GM12891 (cell line): ENCODE data around the genes USP34 and B3GNT2.

- RRBS, result no CpG with 5 or more reads among the region's 7 CpGs
Observed at GRCh38 chr2:61348040-61348622, 122.8 kb downstream of the USP34 start.

- RRBS, result 1% methylated on average over 30 of the region's 90 CpGs
Observed at GRCh38 chr2:61470975-61471883, at the start of gene USP34. USP34 (minus strand) TSS chr2:61471087.

DNA sequence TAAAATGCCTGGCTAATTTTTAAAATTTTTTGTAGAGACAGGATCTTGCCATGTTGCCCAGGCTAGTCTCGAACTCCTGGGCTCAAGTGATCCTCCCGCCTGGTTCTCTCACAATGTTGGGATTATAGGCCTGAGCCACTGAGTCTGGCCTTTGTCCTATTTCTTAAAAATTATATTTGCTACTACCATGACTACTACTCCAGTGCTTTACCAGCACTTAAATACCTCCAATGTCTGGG is 147.3 kb downstream of the FAM161A start:
- RRBS, result no CpG with 5 or more reads among the region's 2 CpGs

- RRBS, result no CpG with 5 or more reads among the region's 4 CpGs
Observed at GRCh38 chr2:61775840-61776405, 77.9 kb downstream of the FAM161A start.

GRCh38 chr2:61816563-61816999 is 37.3 kb downstream of the FAM161A start:
- RRBS, result no CpG with 5 or more reads among the region's 10 CpGs

DNA sequence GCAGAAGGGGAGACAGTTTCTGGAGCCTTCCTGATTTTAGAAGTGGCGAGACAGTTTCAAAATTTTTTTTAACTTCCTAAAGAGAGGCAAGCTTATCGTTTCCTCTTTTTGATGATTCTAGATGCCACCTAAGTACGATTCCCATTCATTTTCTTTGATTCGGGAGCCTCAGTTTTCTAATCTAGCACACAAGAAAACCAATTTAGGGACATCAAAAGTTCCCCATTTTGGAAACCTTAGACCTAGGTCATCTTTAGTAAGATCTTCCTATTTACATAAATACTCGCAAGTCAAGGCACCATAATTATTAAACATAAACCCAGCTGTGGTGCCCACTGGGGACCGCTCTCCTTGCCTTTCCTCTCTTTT is 96.8 kb upstream of the B3GNT2 start:
- RRBS, result no CpG with 5 or more reads among the region's 6 CpGs

GRCh38 chr2:62196056-62196239 is at the start of gene B3GNT2:
B3GNT2 (plus strand) TSS chr2:62196115.
- RRBS, result 1% methylated on average over 11 of the region's 25 CpGs

DNA sequence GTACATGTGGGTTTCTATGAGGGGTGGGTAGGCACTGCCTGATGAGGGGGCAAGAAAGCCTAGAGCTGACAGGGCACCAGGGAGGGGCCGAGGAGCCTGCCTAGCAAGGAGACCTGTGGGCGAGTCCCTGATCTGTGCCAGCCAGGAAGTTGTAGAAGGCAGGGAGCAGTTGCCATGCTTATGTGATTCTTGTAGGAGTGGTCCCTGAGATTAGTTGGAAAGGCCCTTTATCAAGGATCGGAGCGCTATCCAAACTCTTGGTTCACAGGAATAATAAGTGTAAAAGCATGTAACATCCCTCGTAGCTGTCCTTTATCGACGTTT is 111.8 kb downstream of the B3GNT2 start:
- RRBS, result no CpG with 5 or more reads among the region's 7 CpGs

GRCh38 chr2:62415117-62415489 is 90.9 kb downstream of the TMEM17 start:
- RRBS, result no CpG with 5 or more reads among the region's 4 CpGs

GRCh38 chr2:62506725-62506879 is 607 bp upstream of the TMEM17 start:
- RRBS, result no CpG with 5 or more reads among the region's 2 CpGs

DNA sequence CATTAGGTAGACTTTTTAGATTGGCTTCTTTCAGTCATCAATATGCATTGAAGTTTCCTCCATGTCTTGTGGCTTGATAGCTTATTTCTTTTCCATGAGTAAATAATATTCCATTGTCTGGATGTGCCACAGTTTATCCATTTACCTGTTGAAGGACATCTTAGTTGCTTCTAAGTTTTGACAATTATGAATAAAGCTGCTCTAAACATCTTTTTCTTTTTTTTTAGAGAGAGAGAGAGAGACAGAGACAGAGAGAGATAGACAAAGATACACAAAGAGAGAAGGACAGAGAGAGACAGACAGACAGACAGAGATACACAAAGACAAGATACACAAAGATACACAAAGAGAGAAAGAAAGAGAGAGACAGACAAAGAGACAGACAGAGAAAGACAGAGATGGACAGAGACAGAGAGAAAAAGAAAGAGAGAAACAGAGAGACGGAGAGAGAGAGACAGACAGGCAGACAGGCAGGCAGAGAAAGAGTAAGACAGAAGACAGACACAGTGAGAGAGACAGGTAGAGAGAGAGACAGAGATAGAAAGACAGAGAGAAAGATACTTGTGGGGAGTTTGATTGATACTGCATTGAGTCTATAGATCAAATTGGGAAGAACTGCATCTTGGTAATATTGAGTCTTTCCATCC is 25.0 kb downstream of the EHBP1 start:
- RRBS, result no CpG with 5 or more reads among the region's 1 CpG

DNA sequence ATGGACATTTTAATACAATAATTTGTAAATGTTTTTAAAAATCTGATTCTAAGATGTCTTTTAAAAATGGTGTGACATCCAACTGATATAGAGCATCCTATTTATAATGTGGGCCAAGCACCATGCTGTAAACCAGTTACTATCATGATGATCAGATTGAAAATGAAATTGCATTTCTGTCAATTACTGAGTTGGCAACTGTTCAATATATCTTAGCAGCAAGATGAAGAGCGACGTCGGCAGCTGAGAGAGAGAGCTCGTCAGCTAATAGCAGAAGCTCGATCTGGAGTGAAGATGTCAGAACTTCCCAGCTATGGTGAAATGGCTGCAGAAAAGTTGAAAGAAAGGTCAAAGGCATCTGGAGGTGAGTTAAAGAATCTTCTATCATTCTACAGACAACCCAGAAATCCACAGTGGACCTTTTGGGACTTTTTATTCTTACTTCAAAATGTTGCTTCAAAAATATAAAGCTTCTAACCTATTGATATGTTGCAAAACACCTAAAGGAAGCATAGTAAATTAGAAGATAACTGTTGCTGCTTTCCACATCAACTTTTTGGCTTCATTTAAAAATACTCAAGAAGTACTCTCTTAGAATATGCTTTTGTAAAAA is 71.6 kb upstream of the OTX1 start:
- RRBS, result no CpG with 5 or more reads among the region's 5 CpGs

GRCh38 chr2:63046748-63048023 is 3.4 kb upstream of the OTX1 start:
- RRBS, result 2% methylated on average over 24 of the region's 71 CpGs

- RRBS, result no CpG with 5 or more reads among the region's 2 CpGs
Observed at GRCh38 chr2:63371146-63372157, 216.8 kb downstream of the WDPCP start.

DNA sequence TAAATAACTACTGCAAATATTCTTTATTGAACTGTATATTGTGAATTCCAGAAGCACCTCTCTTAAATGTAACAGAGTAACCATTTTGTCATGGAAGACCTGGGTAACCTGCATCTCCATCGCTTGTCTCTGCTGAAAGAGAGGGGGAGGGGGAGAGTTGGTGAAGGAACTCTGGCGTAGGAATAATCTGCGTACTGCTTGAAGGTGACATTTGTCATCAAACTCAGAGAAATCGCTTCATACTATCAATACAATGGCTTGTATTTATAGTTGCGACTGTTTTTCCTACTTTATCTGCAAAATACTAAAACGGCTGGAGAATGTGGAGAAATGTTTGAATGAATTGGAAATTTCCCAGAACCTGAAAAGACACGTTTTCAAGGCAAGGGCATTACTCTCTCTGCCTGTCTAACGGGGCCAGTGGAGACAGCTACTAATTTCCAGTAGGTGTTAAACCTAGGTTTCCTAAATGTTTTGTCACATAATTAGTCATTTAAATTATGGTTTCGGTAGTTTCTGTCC is 940 bp downstream of the MDH1 start:
- RRBS, result no CpG with 5 or more reads among the region's 9 CpGs

- RRBS, result no CpG with 5 or more reads among the region's 4 CpGs
Observed at GRCh38 chr2:63590483-63591552, 2.1 kb downstream of the MDH1 start.

DNA sequence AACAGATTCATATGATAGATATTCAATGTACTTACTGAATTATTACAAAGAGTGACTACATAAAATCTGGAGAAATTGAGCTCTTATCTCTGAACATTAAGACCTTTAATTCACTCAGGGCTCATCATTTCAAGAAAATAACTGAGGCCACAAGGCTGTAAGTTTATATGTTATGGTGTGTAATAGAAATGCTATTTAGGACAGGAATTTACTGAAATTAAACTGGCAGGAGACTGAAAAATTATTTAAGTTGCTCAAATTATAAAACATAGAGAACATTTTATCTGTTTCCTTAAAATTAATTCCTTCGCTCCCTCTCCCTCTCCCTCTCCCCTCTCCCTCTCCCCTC is 33.7 kb upstream of the UGP2 start:
- RRBS, result no CpG with 5 or more reads among the region's 1 CpG

DNA sequence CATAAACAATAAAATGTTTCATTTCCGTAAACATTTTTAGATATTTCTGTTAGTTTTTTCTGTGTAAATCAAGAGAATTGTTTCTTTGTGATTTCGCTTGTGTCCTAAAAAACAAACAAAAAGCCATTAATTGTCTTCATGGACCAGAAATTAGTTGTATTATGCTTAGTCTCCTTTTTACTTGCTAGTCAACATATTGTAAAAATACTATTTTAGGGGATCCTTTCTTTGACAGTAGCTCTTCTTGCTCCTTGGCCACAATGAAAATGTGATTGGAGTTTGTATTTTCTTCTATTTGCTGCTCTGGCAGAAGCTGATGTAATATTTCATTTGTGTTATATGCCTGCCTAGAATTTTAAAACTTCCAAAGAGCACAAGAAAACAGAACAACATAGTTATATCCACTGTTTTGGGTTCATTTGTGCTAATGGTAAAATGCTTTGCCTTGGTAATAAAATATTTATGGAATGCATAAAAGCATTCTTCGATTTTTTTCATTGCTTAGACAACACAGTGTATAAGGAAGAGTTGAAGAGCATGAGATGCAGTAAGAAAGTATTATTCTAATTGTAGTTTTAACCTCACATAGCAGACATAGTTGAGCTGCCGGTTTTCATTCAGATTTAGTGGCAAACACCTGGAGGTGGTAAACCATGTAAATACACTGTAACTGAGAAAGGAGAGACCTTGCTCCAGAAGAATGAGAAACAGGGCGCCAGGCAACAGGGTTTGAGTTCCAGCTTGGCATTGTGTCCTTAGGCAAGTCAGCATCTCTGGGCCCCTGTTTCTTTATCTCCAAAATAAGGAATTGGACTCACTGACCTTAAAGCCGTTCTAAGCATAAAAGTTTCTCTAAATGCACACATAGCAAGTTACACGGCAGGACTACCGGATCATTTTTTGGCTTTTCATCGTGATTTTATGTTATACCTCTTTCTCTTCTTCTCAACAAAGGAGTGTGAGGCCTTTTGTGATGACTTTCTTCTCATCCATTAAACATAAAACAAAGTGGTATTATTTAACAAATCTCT is 7.7 kb downstream of the UGP2 start:
- RRBS, result no CpG with 5 or more reads among the region's 9 CpGs

GRCh38 chr2:63873912-63874848 is 32.5 kb downstream of the UGP2 start:
- RRBS, result no CpG with 5 or more reads among the region's 4 CpGs